Vein endothelial cell (primary cell): Measurements from ENCODE around the gene FAM131C.

- CAGE, long polyA plus RNA: no peak
Measured at GRCh38 chr1:15337603-15338455, 71.9 kb upstream of the EFHD2 start.

DNA sequence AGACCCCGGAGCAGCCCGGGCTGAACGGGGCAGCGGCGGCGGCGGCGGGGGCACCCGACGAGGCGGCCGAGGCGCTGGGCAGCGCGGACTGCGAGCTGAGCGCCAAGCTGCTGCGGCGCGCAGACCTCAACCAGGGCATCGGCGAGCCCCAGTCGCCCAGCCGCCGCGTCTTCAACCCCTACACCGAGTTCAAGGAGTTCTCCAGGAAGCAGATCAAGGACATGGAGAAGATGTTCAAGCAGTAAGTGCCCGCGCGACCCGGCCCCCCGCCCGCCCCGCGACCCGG, 294 bp downstream of the EFHD2 start:
- CAGE, long polyA plus RNA: no peak

GRCh38 chr1:15423045-15424029, 13.6 kb downstream of the EFHD2 start:
- CAGE, long polyA plus RNA: no peak

- CAGE, long polyA plus RNA: no peak
Measured at GRCh38 chr1:15431393-15432197, 6.6 kb upstream of the CTRC start.

DNA sequence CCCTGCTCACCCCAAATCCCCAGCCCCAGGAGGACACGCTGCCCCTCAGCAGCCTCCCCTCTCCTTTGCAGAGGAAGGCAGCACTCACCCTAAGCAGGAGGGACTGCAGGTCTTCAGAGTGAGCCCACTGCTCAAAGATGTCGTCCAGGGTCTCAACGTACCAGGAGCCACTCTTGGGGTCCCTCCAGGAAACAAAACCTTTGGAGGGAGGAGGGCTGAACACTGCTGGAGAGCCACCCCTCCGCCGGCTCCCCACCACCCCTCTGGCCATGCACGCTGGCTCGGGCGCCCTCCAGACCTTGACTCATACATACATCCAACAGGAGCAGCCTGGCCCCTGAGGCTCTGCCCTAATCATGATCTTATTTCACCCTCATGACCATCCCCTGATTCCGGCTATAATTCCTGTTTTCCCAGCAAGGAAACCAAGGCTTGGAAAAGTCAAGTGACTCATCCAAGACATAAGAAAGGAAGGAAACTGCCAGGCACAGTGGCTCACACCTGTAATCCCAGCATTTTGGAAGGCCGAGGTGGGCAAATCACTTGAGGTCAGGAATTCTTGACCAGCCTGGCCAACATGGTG, 18.0 kb downstream of the CELA2B start:
- CAGE, long polyA plus RNA: no peak

DNA sequence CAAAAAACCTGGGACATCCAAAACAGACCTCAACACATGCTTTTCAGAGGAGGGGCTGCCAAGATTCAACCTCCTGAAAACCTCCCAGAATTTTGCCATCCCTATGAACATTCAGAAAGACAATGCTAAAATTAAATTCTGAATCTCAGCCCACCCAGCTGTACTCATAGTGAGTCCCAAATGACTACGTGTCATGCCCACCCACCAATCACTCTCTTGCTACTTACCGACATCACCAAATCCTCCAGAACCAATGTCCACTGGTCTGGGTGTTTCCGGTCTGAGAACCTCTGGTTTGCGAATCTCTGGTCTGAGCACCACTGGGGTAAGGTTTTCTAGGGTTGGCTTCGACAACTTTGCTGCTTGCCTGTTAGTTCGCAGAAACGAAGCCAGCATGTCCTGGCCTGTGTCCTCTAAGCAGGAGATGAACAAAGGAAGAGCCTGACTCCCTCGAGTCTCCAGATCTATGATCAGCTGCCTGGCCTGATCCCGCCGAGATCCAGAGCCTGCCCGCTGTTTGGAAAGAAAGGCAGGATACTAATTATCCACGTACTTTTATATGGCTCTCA, 6.0 kb downstream of the CASP9 start:
- CAGE, long polyA plus RNA: no peak

DNA sequence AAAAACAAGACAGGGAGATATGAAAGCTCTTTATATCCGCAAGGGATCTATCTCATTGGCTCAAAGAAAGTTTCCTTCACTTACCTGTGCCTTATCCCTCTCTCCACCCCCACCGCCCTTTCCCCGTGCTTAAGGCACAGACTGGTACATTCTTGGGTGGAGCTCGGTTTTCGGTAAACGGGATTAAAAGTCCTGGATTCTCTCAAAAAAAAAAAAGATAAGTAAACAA, 627 bp upstream of the DNAJC16 start:
- CAGE, long polyA plus RNA: no peak

DNA sequence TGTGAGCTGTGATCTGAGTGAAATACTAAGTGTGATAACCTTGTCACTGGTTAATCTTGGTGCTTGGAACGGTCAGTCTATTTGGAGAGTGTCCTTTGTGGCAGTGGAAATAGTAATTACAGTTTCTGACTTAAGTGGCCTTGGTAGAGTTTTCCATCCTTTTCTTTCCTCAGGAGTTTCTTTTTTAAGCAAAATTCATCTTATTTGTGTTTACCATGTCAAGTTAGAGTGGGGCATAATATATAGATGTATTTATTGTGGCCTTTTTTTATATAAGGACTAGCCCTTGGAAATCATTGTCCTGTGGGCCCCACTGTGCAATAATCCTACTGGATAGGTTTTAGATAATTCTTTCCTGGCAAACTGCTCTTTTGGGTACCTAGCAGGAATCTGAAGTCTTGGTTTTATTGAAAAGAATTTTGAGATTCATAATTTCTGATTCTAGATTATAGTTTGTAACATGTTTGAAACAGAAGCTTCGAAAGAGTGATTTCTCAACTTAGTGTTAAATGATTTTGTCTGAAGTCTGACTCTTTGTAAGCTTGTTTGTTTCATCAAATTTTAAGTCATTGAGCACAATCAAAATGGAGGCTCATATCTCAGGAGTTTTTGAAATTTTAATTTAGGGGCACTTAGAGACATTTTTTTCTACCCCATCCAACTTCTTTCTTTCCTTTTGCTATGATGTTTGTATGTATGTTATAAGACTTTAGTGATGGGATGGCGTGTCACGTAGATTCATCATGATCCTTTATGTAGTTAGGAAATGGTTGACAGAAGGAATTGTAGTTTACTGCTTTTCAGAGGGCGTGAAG, 3.4 kb downstream of the RSC1A1 start:
- CAGE, long polyA plus RNA: no peak

DNA sequence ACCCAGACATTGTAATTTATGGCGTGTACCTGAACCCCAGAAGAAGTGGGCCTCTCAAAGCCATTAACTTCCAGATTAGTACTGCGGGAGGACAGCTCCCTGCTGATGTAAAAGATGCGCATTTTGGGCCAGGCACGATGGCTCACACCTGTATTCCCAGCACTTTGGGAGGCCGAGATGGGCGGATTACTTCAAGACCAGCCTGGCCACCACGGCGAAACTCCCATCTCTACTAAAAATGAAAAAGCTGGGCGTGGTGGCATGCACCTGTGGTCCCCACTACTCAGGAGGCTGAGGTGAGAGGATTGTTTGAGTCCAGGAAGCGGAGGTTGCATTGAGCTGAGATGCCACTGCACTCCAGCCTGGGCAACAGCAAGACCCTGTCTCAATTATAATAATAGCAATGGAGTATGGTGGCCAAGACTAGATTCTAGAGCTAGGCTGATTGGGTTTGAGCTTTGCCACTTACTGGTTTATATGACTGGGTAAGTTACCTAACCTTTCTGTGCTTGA, 9.7 kb downstream of the RSC1A1 start:
- CAGE, long polyA plus RNA: no peak

- CAGE, long polyA plus RNA: no peak
Measured at GRCh38 chr1:15718246-15718989, 17.6 kb upstream of the SLC25A34 start.

DNA sequence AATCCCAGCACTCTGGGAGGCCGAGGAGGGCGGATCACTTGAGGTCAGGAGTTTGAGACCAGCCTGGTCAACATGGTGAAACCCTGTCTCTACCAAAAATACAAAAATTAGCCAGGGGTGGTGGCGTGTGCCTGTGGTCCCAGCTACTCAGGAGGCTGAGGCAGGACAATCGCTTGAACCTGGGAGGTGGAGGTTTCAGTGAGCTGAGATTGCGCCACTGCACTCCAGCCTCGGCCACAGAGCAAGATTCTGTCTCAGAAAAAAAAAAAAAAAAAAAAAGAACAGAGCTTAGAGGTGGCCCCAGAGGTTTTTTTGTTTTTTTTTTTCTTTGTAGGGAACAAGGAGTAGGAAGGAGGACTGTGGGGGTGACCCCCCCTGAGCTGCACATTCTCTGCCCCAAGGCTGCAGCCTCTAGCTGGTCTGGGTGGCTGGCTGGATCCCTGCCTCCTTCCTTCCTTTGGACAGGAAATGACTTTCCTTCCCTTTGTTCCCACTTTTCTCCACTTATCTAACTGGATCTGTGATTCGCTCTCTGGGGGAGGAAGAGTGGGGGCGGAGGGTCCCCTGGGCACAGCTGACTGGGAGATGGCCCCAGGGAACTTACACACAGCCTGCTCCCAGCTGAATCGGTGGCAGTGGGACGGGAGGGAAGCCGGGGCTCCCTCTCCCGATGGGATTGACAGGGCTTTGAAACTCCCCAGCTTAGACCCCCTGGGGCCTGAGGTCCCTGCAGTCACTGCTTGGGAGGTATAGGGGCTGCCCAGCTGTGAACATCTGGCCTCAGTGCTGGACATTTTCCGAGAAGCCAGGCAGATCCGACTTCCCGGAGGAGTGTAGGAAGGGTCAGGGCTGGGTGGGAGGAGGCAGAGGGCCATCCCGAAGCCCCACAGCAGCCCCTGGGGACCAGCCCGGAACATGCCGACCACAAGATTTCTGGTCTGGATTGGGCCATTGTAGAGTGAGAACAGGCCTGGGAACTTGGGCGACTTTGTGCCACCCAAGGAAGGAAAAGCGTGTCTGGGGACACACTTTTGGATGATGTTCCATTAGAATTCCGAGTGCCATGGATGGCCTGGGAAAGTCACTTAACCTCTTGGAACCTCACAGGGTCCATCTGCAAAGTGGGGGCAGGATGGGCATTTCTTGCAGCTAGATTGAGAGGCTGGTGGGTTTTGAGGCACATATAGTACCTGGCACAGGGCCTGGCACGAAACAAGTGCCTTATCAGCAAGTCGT, 2.1 kb downstream of the FBLIM1 start:
- CAGE, long polyA plus RNA: no peak

- CAGE, long polyA plus RNA: no peak
Measured at GRCh38 chr1:15833796-15834218, 13.7 kb upstream of the SPEN start.

- CAGE, long polyA plus RNA: no peak
Measured at GRCh38 chr1:15913789-15914604, 61.9 kb downstream of the ZBTB17 start.

- CAGE, long polyA plus RNA: no peak
Measured at GRCh38 chr1:15941981-15942755, 33.7 kb downstream of the ZBTB17 start.

GRCh38 chr1:15948812-15949628, 26.9 kb downstream of the ZBTB17 start:
- CAGE, long polyA plus RNA: no peak

DNA sequence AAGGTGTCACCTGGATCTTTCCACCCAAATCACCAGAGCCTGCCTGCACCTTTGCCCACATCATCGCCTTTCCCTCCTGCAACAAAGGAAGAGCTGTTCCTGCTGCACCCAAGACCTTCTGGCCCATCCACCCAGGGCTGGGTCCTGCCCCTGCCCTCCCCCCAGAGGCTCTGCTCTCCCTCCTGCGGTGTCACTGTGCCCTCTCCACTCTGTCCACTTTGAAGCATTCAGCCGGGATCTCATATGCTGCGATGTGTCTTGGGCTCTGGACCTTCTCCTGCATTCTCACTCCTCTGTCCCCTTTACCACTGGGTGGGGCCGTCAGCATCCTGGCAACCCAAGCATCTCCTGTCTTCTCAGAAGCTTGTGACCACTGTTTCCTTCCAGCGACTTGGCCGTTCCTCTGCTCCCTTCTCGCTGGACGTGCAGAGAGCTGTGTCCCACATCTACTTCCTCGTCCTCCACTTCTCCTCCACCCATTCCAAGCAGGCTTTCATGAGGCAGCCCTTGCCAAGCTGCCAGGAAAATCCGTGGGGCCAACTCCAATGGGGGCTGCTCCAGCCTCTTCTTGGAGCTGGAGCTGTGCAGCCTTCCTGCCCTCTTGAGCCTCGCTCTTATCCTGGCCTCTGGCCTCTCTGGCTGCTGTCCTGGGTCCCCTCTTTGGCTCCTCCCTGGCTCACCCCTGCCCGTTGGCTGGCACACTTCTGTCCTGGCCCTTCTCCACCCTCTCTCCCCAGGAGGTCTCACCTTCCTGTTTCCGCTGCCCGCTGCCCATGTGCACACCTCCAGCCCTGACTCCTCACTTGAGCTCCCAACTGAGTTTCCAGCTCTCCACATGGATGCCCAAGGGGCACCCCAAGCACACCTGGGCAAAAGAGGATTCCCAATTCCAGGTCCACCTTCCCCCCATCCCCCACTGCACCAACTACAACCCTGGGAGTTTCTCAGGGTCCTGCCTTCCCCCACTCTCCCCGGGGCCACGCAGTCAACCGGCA, 8.8 kb downstream of the FAM131C start:
- CAGE, long polyA plus RNA: no peak

GRCh38 chr1:16073398-16074172, at the start of gene FAM131C:
Gene FAM131C (minus strand): TSS chr1:16073651.
- CAGE, long polyA plus RNA: no peak

- CAGE, long polyA plus RNA: no peak
Measured at GRCh38 chr1:16145863-16146726, 9.8 kb downstream of the EPHA2 start.

DNA sequence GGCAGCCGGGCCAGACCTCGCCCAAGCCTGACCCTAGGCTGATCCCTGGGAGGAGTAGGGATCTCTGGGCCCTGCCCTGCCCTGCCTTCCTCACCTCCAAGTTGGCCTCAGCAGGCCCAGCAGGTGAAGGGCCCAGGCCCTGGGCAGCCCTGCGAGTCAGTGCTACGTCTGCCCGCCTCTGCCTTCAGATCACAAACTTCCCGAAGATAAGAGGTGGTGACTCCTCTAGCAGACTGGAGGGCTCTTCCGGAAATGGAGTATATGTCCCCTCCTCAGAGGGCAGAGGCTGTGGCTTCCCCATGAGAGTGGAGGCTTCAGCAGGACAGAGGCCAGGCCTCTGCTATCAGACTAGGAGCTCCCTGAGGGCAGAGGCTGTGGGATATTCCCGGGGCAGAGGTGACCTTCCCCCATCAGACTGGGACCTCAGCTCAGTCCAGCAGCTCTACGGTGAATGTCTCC, 15.8 kb upstream of the EPHA2 start:
- CAGE, long polyA plus RNA: no peak

DNA sequence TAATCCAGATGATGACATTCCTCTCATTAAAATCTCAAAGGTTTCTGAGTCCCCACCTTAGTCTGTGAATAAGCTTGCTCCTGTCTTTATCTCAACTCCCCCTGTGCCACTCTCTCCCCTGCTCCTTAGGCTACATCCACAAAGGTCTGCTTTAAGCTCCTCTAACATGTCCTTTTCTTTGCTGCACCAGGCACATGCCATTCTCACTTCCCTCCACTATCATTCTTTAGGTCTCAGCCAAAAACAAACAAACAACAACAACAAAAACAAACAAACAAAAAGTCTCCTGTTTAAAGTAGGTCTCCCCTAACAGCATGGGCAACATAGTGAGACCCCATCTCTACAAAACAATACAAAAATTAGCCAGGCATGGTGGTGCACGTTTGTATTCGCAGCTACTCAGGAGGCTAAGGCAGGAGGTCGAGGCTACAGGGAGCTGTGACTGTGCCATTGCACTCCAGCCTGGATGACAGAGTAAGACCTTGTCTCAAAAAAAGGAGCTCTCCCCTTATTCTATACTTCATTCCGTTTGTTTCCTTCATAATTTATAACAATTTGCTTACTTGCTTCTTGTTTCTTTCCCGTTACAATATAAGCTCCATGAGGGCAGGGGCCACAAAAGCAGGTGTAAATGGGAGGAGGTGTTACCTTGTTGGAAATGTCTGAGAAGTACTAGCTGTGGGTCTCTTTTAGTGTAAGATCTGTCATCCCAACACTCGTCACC, 52.6 kb upstream of the CPLANE2 start:
- CAGE, long polyA plus RNA: no peak